Breast epithelium (tissue), 2 donors: ENCODE measurements around the genes BSG, CFD and TMEM259.

GRCh38 chr19:422045-422676 is 13.2 kb upstream of the C2CD4C start:
- PRO-cap = no peak
- RAMPAGE, long total RNA, 2 experiments = no peak in any of the 2 experiments

GRCh38 chr19:488922-490031 is 7.0 kb upstream of the MADCAM1 start:
- PRO-cap = bidirectional peak, plus-strand start at chr19:489176, minus-strand start at chr19:488991
- RAMPAGE, long total RNA, 2 experiments = no peak in any of the 2 experiments

GRCh38 chr19:535572-536046 is 4.0 kb downstream of the CDC34 start:
- PRO-cap = no peak
- RAMPAGE, long total RNA, 2 experiments = no peak in any of the 2 experiments

GRCh38 chr19:570641-571652 is 1.4 kb upstream of the BSG start:
- PRO-cap = no peak
- RAMPAGE, long total RNA, 2 experiments = no peak in any of the 2 experiments

GRCh38 chr19:572052-572712 is at the start of gene BSG:
Gene BSG (plus strand): TSS chr19:572596.
- PRO-cap = bidirectional peak, plus-strand start at chr19:572596, minus-strand start at chr19:572316
- RAMPAGE, long total RNA, 2 experiments = start-site peak on the plus strand in 2 of 2 experiments, at chr19:572556-572603 at its widest, 497 to 1,361 reads per replicate

DNA sequence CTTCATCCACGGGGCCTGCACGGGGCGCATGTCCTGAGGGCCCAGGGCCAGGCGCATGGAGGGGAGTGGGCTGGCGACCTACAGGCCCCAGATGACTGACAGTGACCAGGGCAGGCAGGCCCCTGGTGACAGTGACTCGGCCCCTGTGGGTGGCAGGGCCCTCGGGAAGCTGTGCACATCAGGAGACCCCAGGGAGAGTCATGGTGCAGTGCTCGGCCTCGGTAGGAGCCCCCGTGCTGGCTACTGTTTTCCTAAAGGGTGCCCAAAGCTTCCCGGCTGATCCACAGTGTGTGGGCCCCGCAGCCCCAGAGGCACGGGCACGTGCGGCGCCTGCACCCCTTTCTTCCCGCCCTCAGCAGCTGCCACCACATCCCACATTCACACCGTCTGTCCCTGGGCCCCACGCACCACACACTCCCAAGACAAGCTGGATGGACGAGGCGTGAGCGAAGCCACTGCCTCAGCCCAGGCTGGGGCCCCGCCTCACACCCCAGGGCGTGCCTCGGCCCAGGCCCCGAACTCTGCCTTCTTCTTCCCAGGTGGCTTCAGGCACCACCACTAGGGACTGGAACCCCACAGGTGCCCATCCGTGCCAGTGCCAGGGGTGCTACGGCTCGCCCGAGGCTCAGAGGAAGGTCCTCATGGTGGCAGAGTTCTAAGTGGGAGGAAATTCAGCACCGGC is 4.6 kb downstream of the RNF126 start:
- PRO-cap = no peak
- RAMPAGE, long total RNA, 2 experiments = no peak in any of the 2 experiments

- PRO-cap = unidirectional peak, minus-strand start at chr19:719894
- RAMPAGE, long total RNA, 2 experiments = no peak in any of the 2 experiments
Measured at GRCh38 chr19:719714-720356, 11.1 kb downstream of the PALM start.

GRCh38 chr19:745174-745630 is 5.7 kb upstream of the MISP start:
- PRO-cap = no peak
- RAMPAGE, long total RNA, 2 experiments = no peak in any of the 2 experiments

DNA sequence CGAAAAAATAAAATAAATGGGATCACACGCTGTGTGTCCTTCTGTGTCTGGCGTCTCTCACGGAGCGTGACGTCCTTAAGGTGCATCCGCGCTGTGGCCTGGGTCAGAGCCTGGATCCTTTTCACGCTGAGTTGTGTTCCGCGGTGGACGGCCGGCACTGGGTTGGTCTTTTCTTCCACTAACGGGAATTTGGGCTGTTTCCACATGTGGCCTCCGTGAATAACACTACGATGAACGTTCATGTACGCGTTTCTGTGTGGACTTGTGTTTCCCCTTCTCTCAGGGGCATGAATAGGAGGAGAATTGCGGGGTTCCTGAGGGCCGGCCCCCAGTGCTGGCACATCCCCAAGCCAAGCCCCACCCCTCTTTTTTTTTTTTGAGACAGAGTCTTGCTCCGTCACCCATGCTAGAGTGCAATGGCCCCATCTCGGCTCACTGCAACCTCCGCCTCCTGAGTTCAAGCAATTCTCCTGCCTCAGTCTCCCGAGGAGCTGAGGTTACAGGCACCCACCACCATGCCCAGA is 6.2 kb upstream of the PTBP1 start:
- PRO-cap = no peak
- RAMPAGE, long total RNA, 2 experiments = no peak in any of the 2 experiments

GRCh38 chr19:812548-813415 is 9.0 kb downstream of the PLPPR3 start:
- PRO-cap = unidirectional peak, minus-strand start at chr19:812916
- RAMPAGE, long total RNA, 2 experiments = no peak in any of the 2 experiments

DNA sequence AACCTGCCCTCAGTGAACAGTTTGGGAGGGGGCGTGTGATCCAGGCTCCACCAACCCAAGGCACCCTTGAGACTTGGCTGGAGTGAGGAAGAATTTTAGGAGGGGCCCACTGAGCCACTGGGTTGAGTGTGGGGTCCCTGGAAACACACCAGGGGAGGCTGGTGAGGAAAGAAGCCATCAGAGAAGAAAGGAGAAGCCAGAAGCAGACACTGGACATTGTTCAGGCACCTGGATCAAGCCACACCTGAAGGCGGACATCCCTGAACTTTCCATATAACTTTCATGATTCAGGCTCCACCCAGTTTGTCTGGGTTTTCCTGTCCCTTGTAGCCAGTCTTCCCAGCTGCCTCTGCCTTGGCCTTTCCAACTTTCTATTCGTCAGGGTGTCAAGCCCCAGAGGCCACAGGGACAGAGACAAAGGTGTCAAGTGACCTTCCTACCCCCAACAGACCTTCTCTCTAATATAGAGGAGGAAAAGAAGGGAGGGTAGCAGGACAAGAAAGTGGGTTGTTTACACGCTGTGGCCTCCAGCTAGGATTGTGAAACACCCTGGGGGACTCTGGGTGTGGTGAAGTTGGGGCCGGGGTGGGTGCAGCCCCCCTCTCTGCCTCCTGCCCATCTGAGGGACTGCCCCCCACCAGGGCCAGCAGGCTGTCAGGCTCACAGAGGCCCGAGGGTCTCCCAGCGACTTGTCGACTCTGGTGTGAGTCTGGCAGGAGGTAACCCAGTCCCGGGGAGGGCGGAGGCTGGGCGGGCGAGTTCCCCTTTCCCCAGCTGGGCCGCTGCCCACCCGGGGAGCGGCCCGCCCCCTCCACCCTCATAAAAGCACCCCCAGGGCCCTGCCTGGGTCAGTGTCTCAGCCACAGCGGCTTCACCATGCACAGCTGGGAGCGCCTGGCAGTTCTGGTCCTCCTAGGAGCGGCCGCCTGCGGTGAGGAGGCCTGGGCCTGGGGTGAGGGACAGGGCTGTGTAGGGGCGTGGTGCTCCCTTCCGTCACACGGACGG is at the start of gene CFD:
CFD (plus strand) TSS at position 851 of the 1,005 bp plus-strand sequence.
- PRO-cap = bidirectional peak, plus-strand start at position 612 of the sequence, minus-strand start at position 541 of the sequence; bidirectional peak, plus-strand start at position 851 of the sequence, minus-strand start at position 700 of the sequence
- RAMPAGE, long total RNA, 2 experiments = no peak in any of the 2 experiments

DNA sequence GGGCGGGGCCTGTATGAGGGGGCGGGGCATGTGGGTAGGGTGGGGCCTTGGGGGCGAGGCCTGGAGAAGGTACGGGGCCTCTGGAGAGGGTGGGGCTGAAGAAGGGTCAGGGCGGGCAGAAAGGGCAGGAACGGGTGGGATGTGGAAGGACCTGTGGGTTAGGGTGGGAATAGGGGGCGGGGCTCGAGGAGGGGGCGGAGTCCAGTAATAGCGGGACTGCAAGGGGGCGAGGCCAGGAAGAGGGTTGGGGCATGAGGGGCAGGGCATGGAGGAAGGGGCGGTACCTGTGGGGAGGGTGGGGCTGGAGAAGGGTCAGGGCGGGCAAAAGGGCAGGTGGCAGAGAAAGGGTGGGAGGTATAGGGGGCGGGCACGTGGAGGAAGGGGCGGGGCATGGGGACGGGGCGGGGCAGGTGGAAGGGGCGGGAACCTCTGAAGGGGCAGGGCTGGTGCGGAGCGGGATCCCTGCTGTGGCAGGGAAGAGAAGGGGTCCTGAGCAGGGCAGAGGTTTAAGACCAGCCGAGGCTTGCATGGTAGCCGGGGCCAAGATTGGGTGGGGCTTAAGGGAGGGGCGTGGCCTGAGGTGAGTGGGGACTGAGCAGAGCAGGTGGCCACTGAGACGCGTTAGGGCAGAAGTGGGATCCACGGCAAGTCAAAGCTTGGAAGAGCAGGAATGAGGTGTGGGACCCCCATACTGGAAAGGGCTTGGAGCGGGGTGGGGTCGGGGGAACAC is 2.8 kb downstream of the CFD start:
- PRO-cap = no peak
- RAMPAGE, long total RNA, 2 experiments = no peak in any of the 2 experiments

- PRO-cap = no peak
- RAMPAGE, long total RNA, 2 experiments = no peak in any of the 2 experiments
Measured at GRCh38 chr19:867766-868425, 8.4 kb downstream of the CFD start.

- PRO-cap = no peak
- RAMPAGE, long total RNA, 2 experiments = no peak in any of the 2 experiments
Measured at GRCh38 chr19:868435-869030, 9.1 kb downstream of the CFD start.

DNA sequence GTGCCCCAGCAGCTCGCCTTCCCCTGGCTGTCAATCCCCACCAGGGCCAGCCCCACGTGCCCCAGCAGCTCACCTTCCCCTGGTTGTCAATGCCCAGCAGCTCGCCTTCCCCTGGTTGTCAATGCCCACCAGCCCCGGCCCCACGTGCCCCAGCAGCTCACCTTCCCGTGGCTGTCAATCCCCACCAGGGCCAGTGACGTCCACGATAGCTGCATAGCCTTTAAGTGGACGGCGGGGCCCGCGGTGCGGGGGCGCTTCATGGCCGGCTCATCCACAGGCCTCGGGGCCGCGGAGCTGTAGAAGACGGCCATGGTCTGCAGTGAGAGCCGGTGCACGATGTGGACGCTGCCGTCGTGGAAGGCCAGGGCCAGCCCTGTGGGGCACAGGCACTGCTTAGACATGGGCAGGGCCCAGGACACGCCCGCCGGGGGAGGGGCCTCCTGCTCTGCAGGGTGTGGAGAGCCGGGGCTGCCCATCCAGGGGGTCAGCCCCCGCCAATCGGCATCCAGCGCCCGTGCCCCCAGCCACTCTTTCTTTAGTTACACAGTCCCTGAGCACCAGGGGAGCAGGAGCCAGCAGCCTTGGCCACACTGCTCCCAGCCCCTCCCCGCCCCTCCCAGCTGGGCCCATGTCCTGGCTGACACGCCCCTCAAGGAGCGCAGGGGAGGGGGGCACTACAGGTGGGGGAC is 13.1 kb downstream of the MED16 start:
- PRO-cap = no peak
- RAMPAGE, long total RNA, 2 experiments = no peak in any of the 2 experiments

DNA sequence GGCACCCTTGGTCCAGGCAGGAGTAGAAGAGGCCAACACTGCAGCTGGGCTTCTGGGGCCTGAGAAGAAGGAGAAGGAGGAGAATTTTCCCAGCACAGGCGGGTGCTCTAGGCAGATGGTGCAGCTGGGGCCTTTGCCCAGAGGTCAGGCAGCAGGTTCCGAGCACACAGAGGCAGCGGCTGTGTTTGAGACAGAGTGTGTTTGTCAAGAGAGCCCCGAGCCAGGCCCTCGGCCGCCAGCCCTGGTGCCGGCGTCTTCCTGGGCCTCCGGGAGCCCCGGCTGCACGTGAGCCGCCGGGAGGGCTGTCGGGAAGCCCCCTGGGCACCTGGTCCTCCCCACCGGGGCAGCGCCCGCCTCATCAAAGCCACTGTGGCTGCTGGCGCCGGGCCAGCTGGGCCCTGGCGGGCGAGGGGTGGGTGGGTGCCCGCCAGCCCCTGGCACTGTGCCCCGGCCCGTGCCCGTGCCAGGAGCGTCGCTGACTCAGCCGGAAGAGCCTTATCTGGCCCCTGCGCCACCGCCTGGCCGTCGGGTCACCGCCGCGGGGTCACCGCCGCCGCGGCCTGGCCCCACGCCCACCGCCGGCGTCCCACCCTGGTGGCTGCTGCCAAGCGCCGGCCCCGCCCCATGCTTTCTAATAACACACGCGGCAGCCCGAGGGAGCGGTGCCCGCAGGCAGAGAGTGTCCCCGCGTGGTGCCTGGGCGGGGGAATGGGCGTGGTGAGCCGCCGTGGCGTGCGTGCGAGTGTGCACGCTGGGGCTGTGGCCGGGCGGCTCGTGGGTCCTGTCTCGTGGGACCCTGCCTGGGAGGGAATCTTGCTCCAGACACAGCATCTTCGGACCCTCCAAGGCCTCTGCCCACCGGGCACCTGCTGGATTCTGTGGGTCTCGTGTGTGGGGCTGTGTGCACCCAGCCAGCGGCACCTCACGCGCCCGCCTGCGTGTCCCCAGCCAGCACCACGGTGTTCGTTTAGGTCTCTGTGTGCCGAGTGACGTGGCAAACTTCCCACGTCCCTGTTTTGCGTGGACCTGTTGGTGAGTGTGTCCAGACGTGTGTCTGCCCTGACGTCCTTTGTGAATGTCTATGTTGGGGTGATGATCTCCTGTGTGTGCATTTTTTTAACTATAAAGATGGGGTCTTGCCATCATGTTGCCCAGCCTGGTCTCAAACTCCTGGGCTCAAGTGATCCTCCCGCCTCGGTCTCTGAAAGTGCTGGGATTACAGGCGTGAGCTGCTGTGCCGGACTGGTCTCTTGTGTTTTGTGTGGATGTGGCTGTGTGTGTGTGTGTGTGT is 15.1 kb downstream of the ARID3A start:
- PRO-cap = no peak
- RAMPAGE, long total RNA, 2 experiments = no peak in any of the 2 experiments

DNA sequence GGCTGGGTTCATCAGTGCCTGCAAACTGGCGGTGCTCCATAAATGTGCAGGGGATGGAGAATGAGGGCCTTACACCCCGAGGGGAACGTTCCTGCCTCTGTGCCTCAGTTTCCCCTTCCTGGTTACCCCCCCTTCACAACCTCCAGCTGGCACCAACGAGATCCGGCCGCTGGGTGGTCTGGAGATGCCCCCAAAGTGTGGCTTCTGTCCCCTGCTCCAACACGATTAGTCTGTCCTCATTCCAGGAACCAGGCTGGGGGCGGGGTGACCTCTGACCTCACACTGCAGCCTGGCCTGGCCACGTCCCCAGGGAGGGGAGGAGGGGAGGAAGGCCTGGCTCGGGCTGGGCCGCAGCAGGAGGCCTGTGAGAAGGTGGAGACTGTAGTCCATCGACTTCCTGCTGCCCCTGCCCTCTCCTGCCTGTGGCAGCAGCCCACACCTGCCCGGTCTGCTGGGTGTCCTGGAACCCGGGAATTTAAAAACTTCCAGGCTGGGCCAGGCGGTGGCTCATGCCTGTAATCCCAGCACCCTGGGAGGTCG is 3.7 kb upstream of the WDR18 start:
- PRO-cap = no peak
- RAMPAGE, long total RNA, 2 experiments = no peak in any of the 2 experiments

DNA sequence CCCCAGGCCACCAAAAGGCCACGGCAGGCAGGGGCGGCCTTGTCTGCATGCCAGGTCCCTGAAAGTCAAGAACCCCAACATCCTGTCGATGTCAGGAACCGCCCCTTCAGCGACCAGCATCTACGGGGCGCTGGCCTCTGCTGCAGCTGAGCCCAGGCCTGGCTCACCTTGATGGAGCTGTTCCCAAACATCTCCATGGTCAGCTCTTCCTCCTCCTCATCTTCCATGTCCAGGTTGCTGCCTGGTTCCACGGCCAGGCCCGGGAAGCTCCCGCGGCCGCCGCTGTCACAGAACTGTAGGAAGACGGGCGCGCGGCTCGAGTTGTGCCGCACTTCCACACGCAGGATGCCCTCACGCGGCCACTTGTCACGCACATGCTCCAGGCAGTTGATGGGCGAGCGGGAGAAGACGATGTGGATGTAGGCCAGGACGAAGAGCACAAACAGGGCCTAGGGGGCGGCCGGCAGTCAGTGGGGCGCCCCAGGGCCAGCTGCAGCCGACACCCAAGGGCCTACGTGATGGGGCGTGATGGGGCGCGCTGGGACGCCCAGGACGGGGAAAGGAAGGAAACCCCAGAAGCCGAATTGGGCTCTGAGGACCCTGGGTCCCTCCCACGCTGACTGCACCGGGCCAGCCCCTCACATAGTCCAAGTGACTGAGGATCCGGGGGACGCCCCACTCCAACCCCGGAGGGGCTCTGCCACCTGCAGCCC is 6.7 kb downstream of the TMEM259 start:
- PRO-cap = no peak
- RAMPAGE, long total RNA, 2 experiments = no peak in any of the 2 experiments

GRCh38 chr19:1020374-1021450 is at the start of gene TMEM259:
Gene TMEM259 (minus strand): TSS chr19:1021123.
- PRO-cap = unidirectional peak, minus-strand start at chr19:1021123; bidirectional peak, plus-strand start at chr19:1021507, minus-strand start at chr19:1021251
- RAMPAGE, long total RNA, 2 experiments = no peak in any of the 2 experiments

DNA sequence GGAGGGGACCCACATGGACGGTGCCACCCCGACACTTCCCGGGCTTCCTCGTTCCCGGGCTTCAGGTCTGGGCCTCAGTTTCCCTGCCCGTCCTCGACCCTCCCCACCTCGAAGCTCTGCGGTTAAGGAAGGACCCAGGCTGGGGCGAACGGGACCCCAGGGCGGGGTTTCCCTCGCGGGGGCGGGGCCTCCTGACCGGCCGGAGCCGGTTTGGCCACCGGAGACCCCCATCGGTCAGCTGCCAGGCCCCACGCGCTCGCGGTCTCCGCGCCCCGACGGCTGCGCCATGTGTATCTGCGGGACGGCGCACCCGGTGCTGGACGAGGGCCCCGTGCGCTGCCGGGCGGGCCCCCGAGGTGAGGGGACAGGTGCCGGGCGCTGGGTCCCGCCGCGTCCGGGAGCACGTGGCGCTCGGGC is 4.0 kb downstream of the ARHGAP45 start:
- PRO-cap = no peak
- RAMPAGE, long total RNA, 2 experiments = no peak in any of the 2 experiments